Breast (tissue), 4 donors: ENCODE measurements around the gene ITGB8.

- PRO-cap, 3 experiments: no peak in any of the 3 experiments
- RRBS: no CpG with 5 or more reads among the region's 1 CpG
Measured at GRCh38 chr7:20299841-20300486, 30.7 kb upstream of the ITGB8 start.

DNA sequence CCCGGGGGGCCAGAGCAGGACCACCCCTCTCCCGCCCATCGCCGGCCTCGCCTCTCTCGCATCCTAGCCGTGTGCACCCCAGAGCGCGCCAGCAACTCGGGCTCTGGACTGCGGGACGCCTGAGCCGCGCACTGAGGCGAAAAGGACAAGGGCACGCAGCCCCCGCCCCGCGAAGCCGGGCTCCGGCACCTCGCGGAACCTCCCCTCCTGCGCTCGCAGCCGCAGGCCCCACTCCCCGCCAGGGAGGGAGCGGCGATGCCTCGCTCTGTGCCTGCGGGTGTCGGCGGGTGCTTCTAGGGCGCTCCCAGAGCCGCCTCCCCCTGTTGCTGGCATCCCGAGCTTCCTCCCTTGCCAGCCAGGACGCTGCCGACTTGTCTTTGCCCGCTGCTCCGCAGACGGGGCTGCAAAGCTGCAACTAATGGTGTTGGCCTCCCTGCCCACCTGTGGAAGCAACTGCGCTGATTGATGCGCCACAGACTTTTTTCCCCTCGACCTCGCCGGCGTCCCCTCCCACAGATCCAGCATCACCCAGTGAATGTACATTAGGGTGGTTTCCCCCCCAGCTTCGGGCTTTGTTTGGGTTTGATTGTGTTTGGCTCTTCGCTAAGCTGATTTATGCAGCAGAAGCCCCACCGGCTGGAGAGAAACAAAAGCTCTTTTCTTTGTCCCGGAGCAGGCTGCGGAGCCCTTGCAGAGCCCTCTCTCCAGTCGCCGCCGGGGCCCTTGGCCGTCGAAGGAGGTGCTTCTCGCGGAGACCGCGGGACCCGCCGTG is at the start of gene ITGB8:
Gene ITGB8 (plus strand): TSS at position 81 of the 772 bp plus-strand sequence.
- PRO-cap, 3 experiments: peak in 3 of 3 experiments; most common plus-strand start position 231 of the sequence (in 3); most common minus-strand start position 192 of the sequence (in 1)
- RRBS: 2% methylated on average over 17 of the region's 63 CpGs

GRCh38 chr7:20716881-20717180 is 69.9 kb downstream of the SP8 start:
- PRO-cap, 3 experiments: no peak in any of the 3 experiments
- RRBS: no CpG with 5 or more reads among the region's 11 CpGs

DNA sequence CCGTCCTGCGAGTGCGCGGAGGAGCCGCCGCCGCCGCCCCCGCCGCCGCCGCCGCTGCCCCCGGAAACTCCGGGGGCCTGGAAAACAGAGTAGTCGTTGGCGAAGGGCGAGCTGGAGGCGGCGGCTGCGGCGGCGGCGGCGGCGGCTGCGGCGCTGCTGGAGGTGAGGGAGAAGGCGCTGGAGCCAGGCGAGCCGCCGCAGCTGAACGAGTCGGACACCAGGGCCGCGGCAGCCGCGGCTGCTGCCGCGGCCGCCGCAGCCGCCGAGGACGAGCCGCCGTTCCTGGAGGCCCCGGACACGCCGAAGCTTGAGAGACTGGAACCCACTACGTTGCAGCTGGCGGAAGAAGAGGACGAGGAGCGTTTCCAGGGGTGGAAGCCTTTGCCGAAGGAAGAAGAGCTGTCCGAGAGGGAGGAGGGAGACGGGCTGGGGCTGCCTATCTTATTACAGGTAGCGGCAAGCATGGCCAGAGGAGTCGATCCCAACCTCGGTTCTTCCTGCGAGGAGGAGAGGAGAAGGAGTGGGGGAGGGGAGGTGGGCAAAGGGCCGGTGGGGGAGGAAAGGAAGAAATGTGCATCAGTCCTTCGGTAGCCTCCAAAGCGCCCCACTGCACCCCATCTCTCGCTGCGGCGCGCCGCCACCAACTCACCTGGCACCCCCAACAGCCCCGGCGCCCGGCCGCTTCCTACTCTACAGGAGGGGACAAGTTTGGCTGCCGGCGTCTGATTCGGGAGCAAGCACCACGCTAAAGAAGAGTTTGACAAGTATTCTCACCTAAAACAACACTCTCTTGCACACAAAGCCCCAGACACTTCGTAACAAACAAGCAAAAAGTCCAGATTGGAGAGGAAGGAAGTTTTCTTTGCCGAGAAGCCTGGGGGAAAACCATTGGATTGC is 1.1 kb downstream of the SP8 start:
- PRO-cap, 3 experiments: no peak in any of the 3 experiments
- RRBS: 2% methylated on average over 8 of the region's 79 CpGs

DNA sequence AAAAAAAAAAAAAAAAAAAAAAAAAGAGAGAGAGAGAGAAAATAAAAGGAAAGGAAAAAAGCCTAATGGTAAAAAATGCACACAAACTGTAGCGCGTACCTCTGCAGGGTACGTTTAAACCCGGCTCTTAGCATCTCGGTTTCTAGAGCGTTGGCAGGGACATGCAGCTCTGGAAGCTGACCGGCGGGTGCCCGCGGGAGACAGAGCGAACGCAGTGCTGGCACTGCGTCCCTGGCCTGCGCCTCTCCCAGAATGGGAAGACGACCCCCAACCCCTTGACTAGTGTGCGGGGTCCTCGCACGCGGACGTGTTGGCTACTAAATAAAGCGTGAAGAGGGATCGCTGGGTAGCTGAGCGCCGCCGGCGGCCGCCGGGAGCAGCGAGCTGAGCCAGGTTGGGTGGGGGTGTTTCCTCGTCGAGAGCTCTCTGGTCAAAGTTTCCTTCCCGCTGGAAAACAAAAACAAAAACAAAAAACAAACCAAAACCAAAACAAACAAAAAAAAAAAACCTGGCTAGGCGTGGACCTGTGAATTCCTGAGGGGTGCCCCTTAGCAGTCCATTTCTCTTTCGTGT is 4.3 kb upstream of the SP8 start:
- PRO-cap, 3 experiments: no peak in any of the 3 experiments
- RRBS: 13% methylated on average over 4 of the region's 34 CpGs

DNA sequence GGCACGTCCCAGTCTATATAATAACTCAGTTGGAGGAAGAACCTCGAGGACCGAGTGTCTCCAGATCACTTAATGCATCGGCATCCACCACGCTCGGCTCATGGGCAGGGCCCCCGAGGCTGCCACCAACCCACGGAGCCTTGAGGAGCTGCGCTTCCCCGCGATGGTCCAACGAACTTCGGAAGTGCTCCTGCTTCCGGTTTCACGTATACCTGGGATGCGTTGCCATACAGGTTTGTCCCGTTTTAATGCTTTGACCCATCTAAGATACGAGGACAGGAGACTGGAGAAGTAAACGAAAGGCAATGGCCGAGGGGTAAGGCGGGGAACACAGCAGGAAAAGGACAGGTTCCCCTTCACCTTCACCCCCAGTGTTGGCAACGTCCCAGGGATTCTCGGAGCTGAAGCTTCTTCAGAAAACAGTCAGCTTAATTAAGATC is 10.5 kb upstream of the SP8 start:
- PRO-cap, 3 experiments: no peak in any of the 3 experiments
- RRBS: no CpG with 5 or more reads among the region's 23 CpGs

GRCh38 chr7:21087951-21088453 is 301.3 kb upstream of the SP8 start:
- PRO-cap, 3 experiments: no peak in any of the 3 experiments

DNA sequence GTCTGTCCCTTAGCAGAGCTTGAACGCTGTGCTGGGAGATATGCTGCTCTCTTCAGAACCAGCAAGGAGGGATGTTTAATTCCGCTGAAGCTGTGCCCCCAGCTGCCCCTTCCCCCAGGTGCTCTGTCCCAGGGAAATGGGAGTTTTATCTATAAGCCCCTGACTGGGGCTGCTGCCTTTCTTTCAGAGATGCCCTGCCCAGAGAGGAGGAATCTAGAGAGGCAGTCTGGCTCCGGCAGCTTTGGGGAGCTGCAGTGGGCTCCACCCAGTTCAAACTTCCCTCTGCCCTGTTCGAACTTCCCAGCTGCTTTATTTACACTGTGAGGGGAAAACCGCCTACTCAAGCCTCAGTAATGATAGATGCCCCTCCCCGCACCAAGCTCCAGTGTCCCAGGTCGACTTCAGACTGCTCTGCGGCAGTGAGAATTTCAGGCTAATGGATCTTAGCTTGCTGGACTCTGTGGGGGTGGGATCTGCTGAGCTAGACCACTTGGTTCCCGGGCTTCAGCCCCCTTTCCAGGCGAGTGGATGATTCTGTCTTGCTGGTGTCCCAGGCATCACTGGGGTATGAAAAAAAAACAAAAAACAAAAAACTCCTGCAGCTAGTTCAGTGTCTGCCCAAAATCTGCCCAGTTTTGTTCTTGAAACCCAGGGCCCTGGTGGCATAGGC is 83.0 kb upstream of the SP4 start:
- PRO-cap, 3 experiments: no peak in any of the 3 experiments
- RRBS: 30% methylated on average over 1 of the region's 10 CpGs

- PRO-cap, 3 experiments: peak in 3 of 3 experiments; most common plus-strand start chr7:21427522 (in 2); most common minus-strand start chr7:21427181 (in 1)
- RRBS: under 1% methylated on average over 40 of the region's 92 CpGs
Measured at GRCh38 chr7:21426967-21427998, 600 bp upstream of the SP4 start.

DNA sequence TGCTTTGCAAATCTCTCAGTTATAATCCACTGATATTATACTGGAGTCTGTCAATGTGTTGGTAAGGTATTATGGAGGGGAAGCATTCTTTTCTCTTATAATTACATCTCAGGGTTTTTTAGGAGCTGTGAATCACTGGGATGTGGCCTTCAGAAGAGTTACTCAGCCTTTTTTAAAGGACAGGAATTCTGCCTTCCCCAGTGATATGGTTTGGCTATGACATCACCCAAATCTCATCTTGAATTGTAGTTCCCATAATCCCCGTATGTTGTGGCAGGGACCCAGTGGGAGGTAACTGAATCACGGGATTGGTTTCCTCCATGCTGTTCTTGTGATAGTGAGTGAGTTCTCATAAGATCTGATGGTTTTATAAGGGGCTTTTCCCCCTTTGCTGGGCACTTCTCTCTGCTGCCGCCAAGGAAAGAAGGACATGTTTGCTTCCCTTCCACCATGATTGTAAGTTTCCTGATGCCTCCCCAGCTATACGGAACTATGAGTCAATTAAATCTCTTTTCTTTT is 94.8 kb downstream of the CDCA7L start:
- PRO-cap, 3 experiments: no peak in any of the 3 experiments
- RRBS: no CpG with 5 or more reads among the region's 4 CpGs

DNA sequence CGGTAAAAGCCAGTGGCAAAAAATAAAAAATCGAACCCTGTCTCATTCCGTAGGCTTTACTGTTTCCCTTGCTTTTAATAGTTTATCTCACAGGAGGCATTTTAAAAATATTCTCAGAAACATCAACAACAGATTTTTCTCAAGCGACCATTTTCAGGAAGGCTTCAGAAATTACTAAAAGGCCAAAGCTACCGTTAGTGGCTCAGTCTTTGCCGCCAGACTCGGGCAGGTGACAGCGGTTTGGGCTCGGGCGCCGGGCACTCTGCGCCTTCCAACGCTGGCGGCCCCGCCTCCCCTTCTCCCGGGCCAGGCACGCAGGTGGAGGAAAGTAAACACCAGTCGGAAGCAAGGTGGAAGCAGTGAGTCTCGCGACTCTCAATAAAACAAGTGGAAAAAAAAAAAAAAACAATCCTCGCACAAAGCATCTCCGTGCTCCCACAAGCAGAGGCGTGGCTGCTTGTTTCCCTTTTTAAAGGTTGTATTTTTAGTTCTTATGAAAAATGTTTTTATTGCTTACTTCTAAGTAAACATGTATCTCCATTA is 1.1 kb downstream of the CDCA7L start:
- PRO-cap, 3 experiments: peak in 1 of 3 experiments; most common plus-strand start position 338 of the sequence (in 1)
- RRBS: 3% methylated on average over 6 of the region's 23 CpGs

DNA sequence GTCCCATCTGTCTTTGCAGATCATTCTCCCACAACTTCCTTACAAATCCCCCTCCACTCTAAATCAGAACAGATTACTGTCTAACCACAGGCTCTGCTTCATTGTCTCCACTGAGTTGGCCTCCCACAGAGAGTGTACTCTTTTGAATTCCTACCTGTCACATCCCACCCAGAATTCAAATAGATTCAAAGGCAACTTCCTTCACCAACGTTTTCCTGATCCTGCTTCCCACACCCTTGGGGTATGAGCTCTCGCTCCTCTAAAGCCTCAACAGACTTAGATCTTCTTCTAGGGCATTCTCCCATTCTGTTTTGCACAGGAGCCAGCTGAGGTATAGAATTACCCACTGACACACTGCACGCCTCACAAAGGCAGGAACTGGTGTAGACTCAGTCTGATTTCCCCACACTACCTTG is 197.8 kb upstream of the CDCA7L start:
- PRO-cap, 3 experiments: no peak in any of the 3 experiments
- RRBS: no CpG with 5 or more reads among the region's 3 CpGs

- PRO-cap, 3 experiments: peak in 1 of 3 experiments; most common plus-strand start chr7:22220361 (in 1)
- RRBS: no CpG with 5 or more reads among the region's 10 CpGs
Measured at GRCh38 chr7:22219759-22220633, 137.0 kb downstream of the RAPGEF5 start.

DNA sequence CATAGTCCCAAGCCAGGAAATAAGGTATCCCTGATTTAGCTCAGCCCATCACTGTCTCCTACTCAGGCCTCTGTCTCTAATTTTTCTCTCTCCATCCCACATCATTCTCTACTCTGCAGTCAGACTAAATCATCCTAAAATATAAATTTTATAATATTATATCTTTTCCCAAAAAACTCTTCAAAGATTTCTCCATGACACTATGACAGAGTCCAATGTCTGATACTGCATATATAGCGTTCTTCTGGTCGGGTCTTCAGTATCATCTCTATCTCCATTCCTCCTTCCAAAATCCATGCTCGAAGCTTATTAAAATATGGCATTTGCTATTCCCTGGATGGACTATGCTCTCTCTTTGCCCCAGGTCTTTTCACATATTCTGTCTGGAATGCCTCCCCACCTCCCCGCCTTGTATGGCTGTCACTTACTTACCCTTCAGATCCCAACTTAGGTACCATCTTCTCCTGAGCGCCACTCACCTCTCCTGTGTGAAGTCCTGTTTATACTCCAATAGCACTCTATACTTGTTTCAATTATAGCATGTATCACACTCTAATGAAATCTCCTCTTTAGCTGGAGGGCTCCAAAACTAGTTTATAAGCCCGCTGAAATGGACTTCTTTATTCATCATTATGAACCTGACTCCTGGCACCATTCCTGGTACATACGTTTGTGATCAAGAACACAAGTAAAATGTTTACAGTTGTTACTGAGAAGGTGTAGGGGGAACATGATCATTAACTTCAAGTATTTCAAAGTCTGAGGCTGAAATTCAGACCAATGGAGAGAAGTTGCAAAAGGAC is 82.1 kb downstream of the RAPGEF5 start:
- PRO-cap, 3 experiments: no peak in any of the 3 experiments
- RRBS: no CpG with 5 or more reads among the region's 7 CpGs

DNA sequence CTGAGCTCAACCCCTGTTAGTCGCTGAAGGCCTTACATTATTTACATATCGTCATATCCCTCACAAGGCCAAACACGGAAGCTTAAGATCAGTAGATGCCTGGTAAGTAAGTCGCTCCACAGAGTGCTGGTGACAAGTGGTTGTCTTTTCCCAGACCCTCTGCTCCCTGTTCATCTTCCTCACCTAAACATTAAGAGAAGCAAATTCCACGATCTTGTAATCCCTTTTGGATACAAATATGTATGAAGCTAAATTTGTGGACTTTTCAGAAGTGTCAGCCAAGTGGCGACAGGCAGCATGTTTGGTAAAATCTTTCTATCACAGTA is 55.0 kb downstream of the RAPGEF5 start:
- PRO-cap, 3 experiments: no peak in any of the 3 experiments
- RRBS: no CpG with 5 or more reads among the region's 6 CpGs

DNA sequence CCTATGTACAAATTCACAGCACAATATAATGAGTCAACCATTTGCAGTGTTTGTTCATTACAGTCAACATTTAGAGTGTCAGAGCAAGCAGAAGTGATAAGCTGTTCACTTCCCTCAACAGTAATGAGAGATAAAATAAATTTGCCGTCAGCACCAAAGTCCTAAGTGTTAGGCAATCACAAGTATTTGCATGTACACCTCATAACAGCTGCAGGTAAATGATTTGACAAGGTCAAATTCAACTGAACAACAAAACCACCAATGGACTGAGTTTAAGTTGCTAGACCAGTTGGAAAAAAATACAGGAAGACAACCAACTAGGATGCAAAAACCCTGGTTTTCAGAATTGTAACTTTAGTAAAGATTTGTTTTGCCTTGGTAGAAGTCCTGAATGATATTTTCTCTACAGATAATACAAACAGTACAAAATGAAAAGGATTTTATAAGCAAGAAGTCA is 10.5 kb downstream of the RAPGEF5 start:
- PRO-cap, 3 experiments: no peak in any of the 3 experiments
- RRBS: no CpG with 5 or more reads among the region's 1 CpG

- PRO-cap, 3 experiments: no peak in any of the 3 experiments
- RRBS: no CpG with 5 or more reads among the region's 11 CpGs
Measured at GRCh38 chr7:22481579-22482376, 18.2 kb downstream of the STEAP1B start.

DNA sequence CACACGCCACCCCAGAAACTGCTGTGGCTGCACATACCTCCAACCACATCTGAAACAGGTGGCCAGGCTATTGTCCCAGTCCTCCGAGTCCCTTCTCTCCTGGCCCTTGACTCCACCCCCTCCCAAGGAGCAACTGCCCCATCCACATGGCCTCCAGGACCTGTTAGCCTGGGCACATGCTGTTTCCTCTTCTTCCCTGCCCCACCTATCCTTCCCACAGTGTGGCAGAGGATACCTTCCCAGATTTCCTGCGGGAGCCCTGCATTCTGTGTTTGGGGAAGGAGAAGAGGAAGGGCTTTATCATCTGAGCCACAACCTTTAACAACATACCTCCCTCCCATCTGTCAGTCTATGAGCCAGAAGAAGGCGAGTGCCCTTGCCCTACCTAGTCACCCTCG is 11.9 kb downstream of the STEAP1B start:
- PRO-cap, 3 experiments: no peak in any of the 3 experiments
- RRBS: no CpG with 5 or more reads among the region's 5 CpGs

DNA sequence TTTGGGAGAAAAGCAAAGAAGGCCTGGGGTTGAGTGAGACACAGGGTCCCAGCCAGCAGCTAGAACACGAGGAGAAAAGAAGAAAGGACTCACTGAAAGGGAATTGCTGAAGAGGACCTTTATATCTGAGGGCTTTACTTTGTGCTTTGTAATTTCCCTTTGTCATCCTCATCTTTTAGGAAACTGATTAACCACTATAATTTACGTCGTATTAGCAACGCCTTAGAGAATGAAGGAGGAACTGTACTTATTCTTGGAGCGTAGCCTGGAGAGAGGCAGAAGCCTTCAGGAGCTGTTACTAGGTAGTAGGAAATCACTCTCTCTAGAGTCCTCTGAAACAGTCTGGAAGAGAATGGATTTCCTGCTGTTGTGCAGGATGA is 101.0 kb upstream of the STEAP1B start:
- PRO-cap, 3 experiments: no peak in any of the 3 experiments
- RRBS: no CpG with 5 or more reads among the region's 5 CpGs

DNA sequence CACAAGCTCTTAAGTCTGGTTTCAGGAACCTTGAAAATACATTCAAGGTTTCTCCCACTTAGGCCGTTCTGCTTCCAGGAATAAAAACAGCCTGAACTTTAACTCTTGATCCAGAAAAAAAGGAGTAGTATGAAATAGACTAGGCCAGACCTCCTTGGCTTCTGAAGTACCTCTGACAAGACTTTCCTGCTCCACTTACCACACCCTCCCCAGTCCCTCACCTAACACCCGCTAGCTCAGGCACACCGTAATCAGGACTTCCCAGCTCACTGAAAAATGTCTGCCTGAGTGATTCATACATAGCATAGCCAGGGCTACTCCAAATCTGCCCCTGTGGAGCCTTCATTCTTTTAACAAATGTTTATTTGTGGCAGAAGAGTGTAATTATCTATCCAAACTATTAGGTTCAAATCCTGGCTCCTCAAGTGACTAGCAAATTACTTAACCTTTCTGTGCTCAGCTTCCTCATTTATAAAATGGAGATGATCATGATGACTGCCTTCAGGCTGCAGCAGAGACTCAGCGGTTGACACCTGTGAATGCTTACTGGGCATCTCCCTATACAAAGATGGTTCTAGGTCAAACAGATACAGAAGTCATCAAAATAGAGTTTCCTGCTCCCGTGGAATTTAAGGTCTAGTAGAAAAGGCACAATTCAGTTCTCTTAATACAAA is 30.2 kb upstream of the IL6 start:
- PRO-cap, 3 experiments: no peak in any of the 3 experiments
- RRBS: no CpG with 5 or more reads among the region's 5 CpGs